Cerebral cortex (tissue), 2 donors: ENCODE measurements around the genes TMEM135 and KDM4E.

DNA sequence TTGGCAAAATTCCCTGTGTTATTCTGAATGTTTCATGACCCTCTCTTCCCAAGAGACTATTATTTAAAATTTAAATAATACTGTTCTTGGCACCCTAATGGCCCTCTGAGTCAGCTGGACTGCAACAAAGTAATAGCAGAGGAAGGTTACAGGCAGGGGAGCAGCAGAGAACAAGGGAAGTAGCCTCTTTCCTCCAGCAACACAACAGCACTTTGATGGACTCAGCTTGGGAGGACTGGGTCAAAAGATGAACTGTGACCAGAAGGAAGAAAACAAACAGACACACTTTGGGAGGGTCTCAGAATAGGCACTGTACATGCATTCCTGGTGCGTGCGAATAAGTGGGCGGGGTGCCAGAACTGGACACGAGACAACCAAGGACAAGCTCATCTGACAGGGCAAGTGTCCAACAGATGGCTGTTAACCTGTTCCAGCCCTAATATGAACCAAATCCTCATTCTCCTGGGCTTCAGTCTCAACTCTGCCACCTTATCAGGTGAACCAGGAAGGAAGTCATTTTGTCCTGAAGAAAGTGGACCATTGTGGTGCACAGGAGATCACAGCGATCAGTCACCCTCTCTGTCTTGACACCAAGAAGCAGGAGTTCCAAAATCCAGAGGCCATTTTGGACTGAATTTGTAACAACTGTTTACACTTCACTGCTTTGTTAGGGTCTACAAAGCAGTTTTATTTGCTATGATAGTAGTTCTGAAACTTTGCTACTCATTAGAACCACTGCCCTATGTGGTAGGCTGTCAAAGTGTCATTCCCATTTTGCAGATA is 203.6 kb downstream of the CCDC81 start:
- PRO-cap, 2 experiments: no peak in any of the 2 experiments

DNA sequence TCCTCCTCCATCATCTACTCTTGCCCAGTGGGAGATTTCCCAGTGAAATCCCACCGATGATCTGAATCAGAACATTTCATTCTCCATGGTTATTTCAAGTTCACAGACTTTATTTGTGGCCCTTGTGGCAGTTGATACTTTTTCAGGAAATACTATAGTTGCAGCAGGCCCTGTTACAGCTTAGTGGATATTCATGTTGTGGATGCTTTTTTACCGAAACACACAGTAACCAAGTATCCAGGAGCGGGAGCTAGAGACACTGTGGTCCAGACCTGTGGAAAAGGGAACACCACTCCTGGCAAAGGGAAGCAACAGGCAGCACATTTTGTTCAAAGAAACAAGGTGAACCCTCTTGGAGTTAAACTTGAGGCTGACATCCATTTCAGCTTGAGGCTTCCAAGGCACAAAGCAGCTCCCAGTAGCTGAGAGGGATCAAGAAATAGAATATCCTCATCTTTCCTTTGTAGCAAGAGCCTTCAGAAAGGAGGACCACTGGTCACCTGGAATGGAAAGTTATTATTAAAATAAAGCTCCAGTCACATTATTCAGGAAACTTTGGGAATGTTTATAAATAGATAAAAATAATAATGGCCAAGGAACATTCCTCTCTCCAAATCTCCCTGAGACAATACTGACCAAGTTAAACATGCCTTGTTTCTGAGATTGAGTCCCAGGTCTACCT is 33.5 kb downstream of the FZD4 start:
- PRO-cap, 2 experiments: no peak in any of the 2 experiments

GRCh38 chr11:87037012-87038213 is at the start of gene TMEM135:
Gene TMEM135 (plus strand): TSS chr11:87037934.
- PRO-cap, 2 experiments: peak in 1 of 2 experiments; most common plus-strand start chr11:87037934 (in 1); most common minus-strand start chr11:87037722 (in 1)

GRCh38 chr11:87885384-87885680 is 289.9 kb downstream of the RAB38 start:
- PRO-cap, 2 experiments: no peak in any of the 2 experiments

DNA sequence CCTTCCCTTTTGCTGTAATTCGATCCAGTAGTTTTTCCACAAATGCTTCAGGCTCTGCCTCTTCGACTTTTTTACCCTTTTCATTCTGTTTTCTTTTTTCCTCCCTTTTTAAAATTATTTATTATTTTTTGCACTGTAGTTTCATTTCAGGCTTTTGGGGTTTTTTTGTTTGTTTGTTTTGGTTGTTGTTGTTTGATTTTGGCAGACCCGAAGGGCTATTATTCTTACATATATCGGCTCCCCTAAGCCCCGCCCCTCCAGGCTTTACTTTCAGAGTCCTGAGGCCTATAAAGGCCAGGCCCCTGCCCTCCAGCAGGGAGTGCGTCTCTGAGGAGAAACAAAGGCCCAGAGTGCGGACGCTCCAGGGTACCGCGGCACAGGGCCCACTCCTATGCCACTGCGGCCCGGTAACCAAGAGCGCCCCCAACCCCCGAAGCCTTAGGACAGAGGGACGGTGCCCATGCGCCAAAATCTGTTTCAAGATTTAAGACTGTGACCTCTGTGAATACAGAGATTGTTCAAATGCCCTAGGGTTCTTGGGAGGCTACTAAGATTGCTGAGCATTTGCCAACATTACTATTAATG is 116.6 kb downstream of the TYR start:
- PRO-cap, 2 experiments: no peak in any of the 2 experiments

- PRO-cap, 2 experiments: no peak in any of the 2 experiments
These were observed 139.4 kb upstream of the FAT3 start for GRCh38 chr11:92085217-92085624.

DNA sequence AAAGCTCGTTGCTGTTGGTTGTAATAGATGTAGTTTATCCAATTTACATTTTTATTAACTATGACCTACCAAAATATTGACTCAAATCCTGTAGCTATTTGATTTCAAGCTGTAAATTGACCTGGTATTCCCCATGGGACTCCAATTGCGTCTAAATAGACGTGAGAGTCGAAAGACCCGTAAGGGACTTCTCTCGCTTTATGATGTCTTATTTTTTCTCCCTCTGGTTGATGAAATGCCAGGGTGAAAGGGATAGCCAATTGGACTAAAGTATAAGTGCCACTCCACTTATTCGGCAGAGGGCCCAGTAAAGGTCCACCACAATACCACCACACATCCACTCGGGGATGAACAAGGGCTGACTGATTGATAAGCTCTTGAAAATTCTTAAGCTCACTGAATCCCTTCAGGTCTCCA is 91.1 kb downstream of the SLC36A4 start:
- PRO-cap, 2 experiments: no peak in any of the 2 experiments

GRCh38 chr11:93526439-93527235 is 16.6 kb downstream of the SMCO4 start:
- PRO-cap, 2 experiments: no peak in any of the 2 experiments

GRCh38 chr11:93636275-93636630 is 25.2 kb upstream of the CEP295 start:
- PRO-cap, 2 experiments: no peak in any of the 2 experiments

DNA sequence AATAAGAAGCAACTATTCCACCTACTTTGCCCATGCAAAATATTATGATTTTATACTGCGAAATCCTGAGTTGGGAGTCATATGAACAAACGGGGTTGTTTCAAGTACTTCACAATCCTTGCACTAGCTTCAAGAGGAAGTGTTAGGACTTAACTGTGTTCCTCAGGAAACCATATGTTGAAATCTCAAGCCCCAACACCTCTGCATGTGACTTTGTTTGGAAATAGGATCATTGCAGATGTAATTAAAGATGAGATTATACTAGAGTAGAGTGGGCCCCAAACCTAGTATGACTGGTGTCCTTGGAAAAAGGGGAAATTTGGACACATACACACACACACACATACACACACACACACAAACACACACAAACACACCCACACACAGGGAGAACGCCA is 6.5 kb upstream of the CEP295 start:
- PRO-cap, 2 experiments: no peak in any of the 2 experiments

DNA sequence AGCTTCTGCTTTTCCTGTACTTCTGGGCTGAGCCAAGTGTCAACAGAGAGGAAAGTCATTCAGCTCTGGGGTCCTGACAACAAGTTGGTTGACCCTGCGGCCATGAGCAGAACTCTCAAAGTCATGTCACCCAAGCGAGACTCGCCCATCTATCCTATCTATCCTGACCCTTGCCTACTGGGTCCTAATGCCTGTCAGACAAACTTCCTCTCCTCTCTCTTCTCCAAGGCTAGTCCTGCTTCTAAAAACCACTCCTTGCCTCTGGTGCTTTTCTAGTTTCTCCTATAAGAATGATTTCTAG is 9.7 kb upstream of the PANX1 start:
- PRO-cap, 2 experiments: no peak in any of the 2 experiments

DNA sequence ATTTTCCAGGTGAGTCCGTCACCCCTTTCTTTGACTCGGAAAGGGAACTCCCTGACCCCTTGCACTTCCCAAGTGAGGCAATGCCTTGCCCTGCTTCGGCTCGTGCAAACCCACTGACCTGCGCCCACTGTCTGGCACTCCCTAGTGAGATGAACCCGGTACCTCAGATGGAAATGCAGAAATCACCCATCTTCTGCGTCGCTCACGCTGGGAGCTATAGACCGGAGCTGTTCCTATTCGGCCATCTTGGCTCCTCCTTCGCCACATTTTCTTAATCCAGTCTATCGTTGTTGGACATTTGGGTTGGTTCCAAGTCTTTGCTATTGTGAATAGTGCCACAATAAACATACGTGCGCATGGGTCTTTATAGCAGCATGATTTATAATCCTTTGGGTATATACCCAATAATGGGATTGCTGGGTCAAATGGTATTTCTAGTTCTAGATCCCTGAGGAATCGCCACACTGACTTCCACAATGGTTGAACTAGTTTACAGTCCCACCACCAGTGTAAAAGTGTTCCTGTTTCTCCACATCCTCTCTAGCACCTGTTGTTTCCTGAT is 66.0 kb upstream of the IZUMO1R start:
- PRO-cap, 2 experiments: no peak in any of the 2 experiments

GRCh38 chr11:94447064-94447689 is 46.0 kb upstream of the GPR83 start:
- PRO-cap, 2 experiments: no peak in any of the 2 experiments

- PRO-cap, 2 experiments: peak in 1 of 2 experiments; most common plus-strand start chr11:94640099 (in 1); most common minus-strand start chr11:94640002 (in 1)
These were observed 72.7 kb downstream of the PIWIL4 start for GRCh38 chr11:94639741-94640324.

- PRO-cap, 2 experiments: no peak in any of the 2 experiments
These were observed 35.5 kb upstream of the AMOTL1 start for GRCh38 chr11:94732583-94733201.

GRCh38 chr11:94740198-94740989 is 27.8 kb upstream of the AMOTL1 start:
- PRO-cap, 2 experiments: peak in 1 of 2 experiments; most common plus-strand start chr11:94740468 (in 1); most common minus-strand start chr11:94740325 (in 1)

DNA sequence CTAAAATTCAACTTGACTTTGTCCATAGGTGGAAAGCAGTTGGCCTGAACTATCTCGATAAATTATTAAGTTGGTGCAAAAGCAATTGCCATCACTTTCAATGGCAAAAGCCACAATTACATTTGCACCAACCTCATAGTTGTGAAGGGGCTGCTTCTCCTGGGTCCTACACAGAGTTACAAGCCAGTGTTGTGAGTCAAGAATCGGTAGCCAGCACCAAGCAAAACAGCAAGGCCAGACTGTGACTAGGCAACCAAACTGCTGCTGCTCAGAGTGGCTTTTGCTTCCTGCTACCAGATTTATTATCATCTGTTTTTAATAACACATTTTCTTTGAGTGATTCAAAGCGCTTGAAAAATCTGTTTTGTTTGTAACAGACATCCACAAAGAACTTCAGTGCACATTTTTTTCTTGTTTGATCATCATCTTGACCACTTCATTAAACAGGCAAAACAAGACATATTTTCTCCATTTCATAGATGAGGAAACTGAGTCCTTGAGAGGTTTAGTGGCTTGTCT is 40.2 kb downstream of the CWC15 start:
- PRO-cap, 2 experiments: no peak in any of the 2 experiments

DNA sequence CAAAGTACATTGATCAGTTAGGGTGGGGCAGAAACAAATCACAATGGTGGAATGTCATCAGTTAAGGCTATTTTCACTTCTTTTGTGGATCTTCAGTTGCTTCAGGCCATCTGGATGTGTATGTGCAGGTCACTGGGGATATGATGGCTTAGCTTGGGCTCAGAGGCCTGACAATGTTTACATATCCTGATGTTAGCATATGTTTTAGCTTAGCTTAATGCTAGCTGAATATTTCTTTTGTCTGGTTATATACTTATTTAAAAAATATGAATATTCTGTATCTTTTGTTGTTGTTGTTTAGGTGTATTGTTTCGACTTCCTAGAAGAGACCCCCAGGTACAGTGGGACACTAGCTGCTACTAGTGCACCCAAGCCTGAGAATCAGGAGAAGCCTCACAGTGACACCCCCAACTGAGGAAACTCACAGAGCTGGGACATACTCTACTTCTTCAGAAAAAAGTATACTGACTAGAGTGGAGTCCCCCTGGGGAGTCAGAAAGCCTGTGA is at the start of gene KDM4E:
TSS of gene KDM4E (plus strand) at position 369 of the 507 bp plus-strand sequence.
- PRO-cap, 2 experiments: no peak in any of the 2 experiments

- PRO-cap, 2 experiments: no peak in any of the 2 experiments
These were observed 9.8 kb downstream of the SRSF8 start for GRCh38 chr11:95076518-95076997.

GRCh38 chr11:95149464-95150106 is 59.9 kb downstream of the ENDOD1 start:
- PRO-cap, 2 experiments: peak in 1 of 2 experiments; most common plus-strand start chr11:95149956 (in 1); most common minus-strand start chr11:95149650 (in 1)